H7 (cell line): ENCODE measurements around a stretch of chr9.

DNA sequence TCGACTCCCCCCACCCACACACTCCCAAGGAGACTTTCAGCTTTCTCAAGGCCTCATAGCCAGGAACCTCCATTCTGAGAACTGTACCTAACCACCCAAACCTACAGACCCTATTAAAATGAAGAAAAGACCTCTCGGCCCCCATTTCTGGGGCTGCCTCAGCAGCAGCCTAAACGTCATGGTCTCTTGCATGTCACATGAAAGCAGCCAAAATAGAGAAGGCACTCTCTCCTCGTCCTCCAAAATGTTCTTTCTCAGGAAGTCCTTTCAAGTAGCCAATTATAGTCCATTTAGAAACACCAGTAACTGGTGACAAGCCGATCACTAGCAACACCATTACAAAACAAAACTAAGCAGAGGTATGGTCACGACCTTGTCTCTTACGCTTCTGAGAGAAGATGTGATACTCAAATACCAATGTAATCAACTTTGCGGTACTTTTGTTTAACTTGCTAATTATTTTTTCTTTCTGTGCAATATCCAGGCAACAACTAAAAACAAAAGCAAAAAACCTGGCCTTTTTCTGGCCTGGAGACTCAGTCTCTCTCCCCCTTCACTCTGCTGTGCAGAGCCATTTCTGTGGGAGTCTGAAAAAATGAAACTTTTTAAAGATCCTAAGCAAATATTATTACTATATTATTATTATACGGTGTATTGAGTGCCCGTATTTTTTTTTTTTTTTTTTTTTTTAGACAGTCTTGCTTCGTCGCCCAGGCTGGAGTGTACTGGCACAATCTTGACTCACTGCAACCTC lies 2.7 kb downstream of the B4GALT1 start:
- RAMPAGE, long total RNA = no peak

DNA sequence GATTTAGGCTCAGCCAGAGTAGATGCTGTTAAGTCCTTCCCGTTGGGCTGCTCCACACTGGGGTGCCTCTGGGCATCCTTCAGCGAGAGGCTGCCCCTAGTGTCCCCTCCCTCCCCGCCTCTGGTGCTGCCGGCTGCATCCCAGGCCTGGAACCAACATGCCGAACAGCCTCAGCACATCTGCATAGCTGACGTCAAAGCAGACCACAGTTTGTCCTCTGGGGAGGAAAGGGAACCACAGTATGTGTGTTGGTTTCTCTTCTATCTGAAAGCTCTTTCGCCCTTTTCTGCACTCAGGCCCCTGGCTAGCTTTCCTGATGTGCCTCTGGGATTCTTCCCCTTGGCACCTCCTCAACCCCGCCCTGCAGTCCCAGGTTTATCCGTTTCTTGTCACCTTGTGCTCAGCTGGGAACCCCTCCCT lies 35.4 kb upstream of the B4GALT1 start:
- RAMPAGE, long total RNA = no peak

DNA sequence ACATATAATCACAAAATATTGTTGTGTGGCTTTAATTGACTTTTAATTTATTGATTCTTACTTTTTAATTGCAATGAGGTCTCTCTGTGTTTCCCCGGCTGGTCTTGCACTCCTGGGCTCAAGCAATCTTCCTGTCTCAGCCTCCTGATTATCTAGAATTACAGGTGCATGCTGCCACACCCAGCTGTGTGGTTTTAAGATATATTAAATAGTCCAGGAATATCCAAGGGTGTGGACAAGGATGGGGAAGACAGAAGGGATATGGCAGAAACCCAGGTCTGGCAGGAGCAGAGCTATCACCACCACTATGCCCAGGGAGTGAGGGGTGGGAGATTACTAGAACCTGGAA lies 30.9 kb upstream of the SPINK4 start:
- RAMPAGE, long total RNA = no peak

DNA sequence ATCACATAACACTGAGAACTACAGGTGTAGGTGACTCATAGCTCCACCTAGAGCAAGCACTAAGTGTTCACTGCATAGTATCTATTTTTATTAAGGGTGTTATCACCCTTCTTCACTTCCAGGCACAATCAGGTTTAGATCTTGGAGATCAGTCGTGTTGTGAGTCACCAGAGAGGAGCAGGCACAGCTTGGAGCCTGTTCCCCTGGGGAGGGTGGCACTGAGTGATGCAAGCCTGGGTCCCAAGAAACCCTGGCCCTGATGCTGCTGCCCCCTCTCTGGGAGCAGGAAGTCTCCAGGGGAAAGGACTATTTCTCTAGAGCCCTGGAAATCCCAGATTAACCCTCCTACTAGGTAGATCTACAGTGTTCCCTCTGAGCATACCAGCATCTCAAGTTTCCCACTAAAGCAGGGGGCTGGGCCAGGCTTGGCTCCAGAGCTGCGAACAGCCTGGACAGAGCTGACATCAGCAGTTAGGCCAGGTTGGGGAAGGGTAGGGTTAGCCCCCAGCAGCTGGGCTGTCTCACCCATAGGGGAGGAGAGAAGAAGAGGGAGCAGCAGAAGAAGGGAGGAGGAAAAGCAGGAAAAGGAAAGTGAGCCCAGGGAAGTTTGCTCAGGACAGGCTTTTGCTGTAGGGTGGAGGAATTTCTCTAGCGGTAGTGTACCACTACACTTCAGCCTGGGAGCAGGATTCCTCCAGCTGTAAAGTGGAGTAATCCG lies 28.1 kb upstream of the SPINK4 start:
- RAMPAGE, long total RNA = no peak

GRCh38 chr9:33234507-33235034 lies 5.4 kb upstream of the SPINK4 start:
- RAMPAGE, long total RNA = no peak

DNA sequence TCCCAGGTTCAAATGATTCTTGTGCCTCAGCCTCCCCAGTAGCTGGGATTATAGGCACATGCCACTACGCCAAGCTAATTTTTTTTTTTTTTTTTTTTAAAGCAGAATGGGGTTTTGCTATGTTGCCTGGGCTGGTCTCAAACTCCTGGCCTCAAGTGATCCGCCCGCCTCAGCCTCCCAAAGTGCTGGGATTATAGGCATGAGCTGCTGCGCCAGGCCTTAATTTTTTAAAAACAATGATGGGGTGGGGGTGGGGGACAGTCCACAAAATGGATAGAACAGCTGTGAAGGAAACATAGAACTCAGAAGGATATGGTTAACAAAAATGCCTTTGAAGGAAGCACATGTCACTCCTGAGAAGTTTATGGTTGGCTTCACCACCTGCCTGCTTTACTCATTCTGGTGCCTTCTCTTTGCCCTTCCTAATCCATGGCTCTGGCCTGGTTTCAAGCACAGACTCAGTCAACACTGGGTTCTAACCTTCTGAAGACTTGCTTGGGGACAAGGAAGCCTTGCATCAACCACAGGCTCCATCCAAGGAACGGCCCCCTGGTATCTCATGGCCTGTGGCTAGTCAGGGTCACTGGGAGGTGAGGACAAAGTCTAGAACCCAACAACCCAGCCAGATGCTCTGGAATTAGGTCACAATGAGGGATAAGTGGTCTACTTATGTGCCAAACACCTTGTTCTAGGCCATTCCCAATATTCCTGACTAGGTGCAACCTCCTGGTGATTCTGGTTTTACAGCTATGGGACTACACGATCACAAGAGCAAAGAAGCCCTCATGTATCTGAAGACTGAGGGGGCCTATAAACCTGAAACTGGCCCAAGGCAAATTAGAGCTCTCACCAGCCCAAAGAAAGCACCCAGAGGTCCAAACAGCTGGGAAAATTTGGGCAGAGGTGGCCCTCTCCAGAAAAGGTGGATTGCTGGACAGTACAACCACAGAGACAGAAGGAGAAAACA lies 10.2 kb downstream of the BAG1 start:
- RAMPAGE, long total RNA = no peak

DNA sequence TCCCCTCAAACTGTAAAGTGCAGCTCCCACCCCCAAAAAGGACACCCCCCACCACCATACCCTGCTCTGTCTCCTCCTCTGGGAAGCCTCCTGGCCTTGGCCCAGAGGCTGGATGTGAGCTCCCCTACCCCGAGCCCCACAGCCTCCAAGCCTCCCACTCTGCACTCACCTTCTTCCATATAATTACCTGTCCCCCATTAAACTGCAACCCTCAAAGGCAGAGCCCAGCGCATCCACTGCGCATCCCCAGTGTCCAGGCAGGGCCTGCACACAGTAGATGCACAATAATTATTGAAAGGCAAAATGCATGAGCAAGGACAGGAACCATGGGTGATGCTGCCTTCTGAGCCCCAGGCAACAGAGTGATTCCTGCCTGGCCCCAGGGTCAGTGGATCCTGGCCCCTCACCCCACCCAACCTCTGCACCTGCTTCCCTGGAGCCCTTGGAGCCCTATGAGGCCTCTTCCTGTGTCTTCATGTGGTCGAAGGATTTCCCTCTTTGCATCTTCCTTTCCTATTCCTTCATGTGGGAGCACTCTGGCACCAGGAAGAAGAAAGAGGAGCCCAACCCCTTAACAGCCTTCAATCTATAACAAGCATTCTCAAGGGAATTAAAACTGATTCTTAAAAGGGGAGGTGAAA lies 18.5 kb downstream of the AQP7 start:
- RAMPAGE, long total RNA = no peak

- RAMPAGE, long total RNA = no peak
Observed at GRCh38 chr9:33394973-33395812, 7.2 kb downstream of the AQP7 start.

- RAMPAGE, long total RNA = no peak
Observed at GRCh38 chr9:33403135-33403850, 925 bp upstream of the AQP7 start.

DNA sequence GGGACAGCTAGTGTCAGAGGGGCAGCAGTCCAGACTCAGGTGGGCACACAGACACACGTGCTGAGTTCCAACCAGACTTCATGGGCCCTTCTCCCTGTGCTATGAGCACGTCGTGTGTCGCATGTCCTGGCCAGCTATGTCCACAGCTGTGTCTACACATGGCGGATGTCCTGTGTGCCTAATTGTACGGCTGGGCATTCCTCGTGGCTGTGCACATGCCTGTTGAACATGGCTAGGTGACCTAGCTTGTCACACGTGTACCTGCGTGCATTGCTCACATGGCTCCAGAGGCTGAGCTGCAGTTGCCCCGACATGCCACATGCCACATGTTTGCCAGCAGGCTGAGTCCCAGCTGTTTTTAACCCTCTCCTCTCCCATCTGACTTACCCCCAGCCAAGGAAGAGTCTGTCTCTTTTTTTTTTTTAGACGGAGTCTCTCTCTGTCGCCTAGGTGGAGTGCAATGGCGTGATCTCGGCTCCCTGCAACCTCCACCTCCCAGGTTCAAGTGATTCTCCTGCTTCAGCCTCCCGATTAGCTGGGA lies 797 bp upstream of the AQP3 start:
- RAMPAGE, long total RNA = no peak

- RAMPAGE, long total RNA = no peak
Observed at GRCh38 chr9:33785831-33786695, 9.3 kb upstream of the PRSS3 start.

GRCh38 chr9:33819992-33820373 lies 3.0 kb downstream of the UBE2R2 start:
- RAMPAGE, long total RNA = no peak

- RAMPAGE, long total RNA = no peak
Observed at GRCh38 chr9:33836927-33837552, 20.1 kb downstream of the UBE2R2 start.

DNA sequence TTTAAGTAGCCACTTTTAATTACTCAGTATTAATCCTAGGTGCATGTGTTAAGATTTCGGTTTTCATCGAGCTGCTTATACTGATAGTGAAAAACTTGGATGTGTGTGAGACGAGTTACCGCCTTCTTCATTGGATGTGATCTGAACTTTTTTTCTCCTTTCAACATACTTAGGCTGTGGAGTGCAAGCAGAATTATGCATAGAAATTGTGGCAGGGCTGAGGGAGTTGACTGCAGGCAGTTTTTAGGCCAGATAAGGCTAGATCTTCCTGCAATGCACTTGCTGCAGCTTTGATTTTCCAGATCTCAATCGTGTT lies 101.2 kb downstream of the UBE2R2 start:
- RAMPAGE, long total RNA = no peak

GRCh38 chr9:33934213-33934606 lies 114.5 kb downstream of the UBAP2 start:
- RAMPAGE, long total RNA = no peak

- RAMPAGE, long total RNA = no peak
Observed at GRCh38 chr9:33943873-33944780, 104.6 kb downstream of the UBAP2 start.

DNA sequence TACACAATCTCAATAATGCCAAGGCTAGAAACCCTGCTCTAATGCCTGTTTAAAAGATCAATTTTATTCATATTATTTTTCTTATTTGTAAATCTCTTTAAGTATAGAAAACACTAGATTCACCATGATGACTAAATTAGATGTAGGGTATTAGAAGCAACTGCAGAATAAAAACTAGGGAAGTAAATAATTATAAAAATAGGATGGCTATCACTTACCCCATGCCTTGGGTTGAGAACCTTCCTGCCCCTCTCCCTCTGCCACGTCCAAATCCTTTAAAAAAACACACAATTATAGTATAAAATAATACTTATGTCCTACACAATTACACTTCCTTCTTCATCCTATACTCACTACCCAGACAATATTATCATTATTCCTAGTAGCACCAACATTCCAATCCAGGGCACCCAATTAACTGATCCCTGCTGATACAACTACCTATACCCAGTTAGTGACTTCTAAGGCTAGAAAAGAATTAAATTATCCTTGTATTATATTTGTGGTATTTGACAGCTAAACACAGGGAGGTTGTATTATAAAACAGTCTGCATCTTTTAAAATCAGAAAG lies 75.6 kb downstream of the UBAP2 start:
- RAMPAGE, long total RNA = no peak

- RAMPAGE, long total RNA = no peak
Observed at GRCh38 chr9:34016949-34017440, 31.7 kb downstream of the UBAP2 start.

DNA sequence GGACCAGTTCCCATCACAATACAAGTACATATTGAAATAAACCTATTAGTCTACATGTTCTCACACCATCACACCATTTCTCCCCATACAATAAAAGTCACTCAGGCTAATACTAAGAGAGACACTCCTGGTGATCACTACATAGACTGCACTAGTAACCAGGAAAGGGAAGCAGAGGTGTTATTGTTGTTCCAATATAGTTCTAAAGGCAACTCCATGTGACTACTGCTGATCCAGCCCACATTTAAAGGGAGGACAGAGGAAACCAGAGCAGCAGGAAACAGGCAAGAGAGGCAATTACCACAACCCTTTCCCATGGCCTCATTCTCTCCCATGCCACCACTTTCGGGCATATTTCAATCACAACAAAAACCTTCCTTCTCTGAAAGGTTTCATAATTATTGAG lies 1.9 kb downstream of the UBAP2 start:
- RAMPAGE, long total RNA = no peak

GRCh38 chr9:34202798-34203411 lies 24.1 kb downstream of the UBAP1 start:
- RAMPAGE, long total RNA = no peak